T47D (cell line): ENCODE measurements around a stretch of chr14.

- RRBS: 2% methylated on average over 60 of the region's 112 CpGs
Observed at GRCh38 chr14:67514828-67515939, 17.9 kb upstream of the PLEKHH1 start.

DNA sequence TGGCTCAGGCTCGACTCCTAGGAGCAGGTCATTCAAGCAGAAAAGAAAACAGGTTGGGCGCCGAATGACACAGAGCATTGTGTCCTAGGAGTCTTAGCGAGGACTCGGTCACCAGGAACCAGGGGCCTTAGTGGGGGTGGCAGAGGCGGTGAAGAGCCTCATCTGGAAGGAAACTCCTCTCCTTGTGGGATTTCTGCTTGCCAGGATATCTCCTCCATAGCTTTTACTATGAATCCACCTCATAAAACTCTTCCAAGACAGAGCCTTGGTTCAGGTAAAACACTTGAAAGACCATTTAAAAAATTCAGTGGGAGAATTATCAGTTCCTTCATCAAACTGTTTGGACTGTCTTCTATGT, 699 bp downstream of the PLEKHH1 start:
- RRBS: no CpG with 5 or more reads among the region's 6 CpGs

DNA sequence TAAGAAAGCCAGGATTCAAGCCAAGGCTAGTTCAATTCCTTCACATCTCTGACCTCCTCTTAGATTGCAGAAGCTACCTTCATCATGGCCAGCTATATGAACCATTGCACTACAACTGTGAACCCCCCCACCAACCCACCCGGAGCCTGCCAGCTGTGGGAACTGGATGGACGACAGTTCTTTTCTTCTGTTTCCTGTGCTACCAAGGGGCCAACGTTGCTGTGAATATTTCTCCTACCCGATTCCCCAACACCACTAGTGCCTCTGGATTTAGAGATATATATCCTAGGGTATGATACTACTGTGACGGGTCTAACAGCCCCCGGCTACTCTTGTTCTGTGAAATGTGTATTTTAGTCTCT, 13.1 kb downstream of the PIGH start:
- RRBS: no CpG with 5 or more reads among the region's 6 CpGs

GRCh38 chr14:67653480-67654218, 20.8 kb downstream of the VTI1B start:
- RRBS: no CpG with 5 or more reads among the region's 5 CpGs

DNA sequence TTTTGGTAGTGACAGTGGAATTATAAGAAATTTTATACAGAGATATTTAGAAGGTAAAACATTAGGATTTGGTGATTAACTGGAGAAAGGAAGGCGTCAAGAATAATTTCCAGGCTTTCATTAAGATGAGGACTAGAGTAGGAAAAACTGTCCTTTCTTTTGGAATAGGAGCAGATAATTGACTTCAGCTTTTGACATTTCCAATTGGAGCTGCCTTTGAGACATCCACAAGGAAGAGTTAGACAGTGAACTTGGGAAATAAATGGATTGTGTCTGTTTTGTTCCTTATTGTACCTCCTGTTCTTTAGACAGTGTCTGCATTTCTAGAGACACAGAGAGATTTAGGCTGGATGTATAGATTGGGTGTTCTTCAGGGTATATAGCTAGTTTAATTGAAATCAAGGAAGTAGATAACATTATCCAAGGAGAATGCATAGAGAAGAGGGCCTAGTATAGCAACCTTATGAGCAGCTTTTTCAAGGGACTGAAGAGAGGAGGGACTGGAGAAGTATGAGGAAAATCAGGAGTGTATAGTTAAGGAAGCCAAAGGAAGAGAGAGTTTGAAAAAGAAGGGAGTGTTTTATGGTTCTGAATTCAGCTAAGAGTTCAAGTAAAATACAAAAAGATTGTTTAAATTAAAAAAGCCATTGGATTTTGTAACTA, 265.5 kb downstream of the RAD51B start:
- RRBS: no CpG with 5 or more reads among the region's 1 CpG

DNA sequence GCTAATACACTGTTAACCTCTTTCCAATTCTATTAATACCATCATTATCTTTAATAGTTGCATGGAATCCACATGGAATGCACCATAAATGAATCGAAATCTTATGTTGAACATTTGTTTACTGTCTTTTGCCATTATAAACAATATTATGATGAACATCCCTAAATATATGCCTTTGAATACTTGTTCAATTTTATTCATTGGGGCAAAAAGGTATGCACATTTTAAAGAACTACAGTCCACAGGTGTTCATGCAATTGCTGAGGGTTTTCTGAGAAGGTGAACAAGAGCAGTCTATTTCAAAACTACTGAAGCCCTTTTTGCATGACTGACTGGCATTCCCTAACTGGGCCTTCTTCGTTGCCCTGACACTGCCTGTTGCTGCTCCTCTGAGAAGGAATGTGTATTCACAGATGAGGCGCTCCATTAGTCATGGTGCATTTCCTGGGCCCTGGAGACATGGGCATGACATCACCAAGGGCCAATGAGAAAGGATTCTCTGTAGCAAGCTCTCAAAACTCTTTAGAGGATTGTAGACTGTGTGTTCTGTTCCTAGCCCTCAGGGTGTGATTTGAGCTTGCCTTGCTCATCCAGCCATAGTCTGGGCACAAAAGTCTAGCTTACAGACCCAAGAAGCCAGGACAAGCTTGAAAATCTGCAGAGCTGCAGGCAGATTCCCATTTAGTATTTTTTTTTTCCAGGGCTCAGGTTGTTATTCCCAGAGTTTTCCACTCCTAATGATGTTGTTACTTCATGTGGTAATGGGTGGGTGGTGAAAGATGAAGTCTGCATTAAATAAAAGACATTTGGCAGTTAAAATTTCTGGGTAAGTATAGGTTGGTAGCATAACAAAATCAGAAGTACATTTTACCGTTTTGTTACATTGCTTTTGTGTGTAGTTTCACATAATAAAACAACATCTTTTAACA, 318.1 kb downstream of the RAD51B start:
- RRBS: no CpG with 5 or more reads among the region's 4 CpGs

GRCh38 chr14:68232196-68233142, 412.9 kb downstream of the RAD51B start:
- RRBS: no CpG with 5 or more reads among the region's 2 CpGs

- RRBS: no CpG with 5 or more reads among the region's 1 CpG
Observed at GRCh38 chr14:68268701-68269129, 449.1 kb downstream of the RAD51B start.

- RRBS: no CpG with 5 or more reads among the region's 10 CpGs
Observed at GRCh38 chr14:68377195-68378021, 415.5 kb downstream of the ZFP36L1 start.

DNA sequence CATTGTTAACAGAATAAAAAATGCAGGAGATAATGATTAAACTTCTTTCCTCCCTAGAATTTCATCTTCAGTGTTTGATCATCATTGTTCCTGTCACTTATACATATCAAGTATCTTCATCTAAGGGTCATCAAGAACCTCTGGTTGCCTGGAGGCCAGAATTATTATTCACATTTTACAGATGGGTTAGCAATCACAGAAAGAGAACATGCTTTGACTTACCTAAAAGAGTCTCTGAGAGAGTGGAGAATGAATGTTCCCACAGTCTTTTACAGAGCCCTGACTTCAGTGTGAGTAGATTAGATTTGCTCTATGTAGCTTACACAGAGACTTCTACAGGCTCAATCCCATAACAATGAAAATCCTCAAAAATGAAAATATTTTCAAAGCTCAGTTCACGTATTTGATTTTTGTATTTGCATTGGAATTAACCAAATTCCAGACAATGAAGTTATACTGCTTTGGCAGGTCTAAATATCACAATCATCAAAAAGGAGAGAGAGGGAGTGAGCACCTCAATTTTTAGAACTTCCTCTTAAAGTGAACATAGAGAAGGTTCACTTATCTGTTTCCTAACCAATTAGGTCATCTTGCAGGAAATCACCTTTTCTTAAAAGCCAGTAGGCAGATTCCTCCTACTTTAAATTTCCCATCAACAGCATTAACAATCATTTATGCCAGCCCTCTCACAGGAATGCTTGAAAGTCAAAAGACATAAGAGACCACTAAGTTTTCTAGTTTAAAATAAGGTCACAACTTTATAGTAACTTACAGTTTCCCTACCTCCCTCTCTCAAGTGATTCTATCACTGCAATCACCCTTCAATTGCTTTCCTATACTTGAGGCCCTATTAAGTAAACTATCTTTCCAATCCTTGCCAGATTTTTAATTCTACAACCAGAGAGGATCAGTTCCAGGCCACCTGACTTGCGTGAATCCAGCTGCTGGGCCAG, 388.8 kb downstream of the ZFP36L1 start:
- RRBS: no CpG with 5 or more reads among the region's 2 CpGs

DNA sequence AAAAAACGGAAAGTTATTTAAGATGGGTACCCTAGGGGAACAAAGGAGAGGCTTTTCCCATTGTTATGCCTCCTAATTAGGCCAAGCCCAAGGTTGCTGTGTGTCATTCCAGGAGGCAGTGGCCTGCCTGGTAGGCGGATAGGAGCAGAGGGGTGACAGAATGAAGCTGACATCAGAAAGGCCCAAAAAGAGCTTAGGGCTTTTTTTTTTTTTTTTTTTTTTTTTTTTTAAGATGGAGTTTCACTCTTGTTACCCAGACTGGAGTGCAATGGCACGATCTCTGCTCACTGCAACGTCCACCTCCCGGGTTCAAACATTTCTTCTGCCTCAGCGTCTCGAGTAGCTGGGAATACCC, 342.9 kb downstream of the ZFP36L1 start:
- RRBS: no CpG with 5 or more reads among the region's 7 CpGs

- RRBS: no CpG with 5 or more reads among the region's 8 CpGs
Observed at GRCh38 chr14:68458876-68459620, 333.8 kb downstream of the ZFP36L1 start.

DNA sequence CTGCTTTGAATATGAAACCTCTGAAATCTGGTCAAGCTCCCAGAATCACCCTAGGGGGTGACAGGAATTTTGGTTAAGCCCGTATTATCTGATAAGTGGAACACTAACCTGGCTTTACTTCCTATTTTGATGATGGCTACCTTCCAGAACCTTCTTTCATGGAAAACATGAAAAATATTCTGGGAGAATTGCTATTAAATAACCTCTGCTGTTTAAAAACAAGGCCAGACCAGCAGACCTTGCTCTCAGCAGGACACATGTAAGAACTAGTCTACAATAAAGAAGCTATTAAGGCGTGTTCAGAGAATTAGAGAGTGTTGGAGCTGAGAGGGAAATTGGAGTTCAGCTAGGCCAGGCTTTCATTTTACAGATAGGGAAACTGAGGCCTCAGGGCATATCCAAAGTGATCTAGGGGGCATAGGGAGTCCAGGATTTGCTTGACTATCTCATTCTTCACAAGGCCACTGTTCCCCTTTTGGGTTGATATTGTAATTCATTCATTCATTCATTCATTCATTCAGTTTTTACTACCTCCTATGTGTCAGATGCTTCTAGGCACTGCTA, 281.4 kb downstream of the ZFP36L1 start:
- RRBS: no CpG with 5 or more reads among the region's 2 CpGs

DNA sequence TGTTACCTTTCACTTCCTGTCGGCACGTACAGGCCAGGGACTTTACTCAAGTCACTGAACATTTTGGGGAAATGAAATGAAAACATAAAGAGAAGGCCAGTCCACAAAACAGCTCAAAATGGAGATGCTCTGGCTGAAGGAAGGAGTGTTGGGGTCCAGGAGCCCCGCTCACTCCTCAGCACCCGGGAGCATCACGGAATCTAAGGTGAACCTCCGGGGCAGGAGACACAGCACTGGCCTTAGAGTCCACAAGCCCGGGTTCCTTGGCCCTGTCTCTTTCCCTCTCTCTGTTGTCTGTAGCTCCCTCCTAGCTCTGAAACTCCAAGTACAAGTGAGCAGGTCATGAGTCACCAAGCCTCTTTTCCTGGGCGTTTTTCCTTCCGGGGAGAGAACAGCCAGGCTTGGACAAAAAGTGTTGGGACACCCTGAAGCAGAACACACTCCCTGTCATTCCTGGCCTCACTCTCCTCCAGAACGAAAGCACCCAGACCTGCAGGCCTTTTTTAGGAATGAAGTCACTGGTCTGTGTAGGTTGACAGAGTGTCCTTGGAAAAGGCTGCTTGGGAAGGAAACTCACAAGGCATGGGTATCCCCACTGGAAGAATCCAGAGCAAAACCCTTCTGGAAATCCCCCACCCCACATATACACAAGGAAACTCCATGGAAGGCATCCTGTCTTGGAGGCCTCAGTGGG, 245.4 kb downstream of the ZFP36L1 start:
- RRBS: 81% methylated on average over 2 of the region's 10 CpGs

DNA sequence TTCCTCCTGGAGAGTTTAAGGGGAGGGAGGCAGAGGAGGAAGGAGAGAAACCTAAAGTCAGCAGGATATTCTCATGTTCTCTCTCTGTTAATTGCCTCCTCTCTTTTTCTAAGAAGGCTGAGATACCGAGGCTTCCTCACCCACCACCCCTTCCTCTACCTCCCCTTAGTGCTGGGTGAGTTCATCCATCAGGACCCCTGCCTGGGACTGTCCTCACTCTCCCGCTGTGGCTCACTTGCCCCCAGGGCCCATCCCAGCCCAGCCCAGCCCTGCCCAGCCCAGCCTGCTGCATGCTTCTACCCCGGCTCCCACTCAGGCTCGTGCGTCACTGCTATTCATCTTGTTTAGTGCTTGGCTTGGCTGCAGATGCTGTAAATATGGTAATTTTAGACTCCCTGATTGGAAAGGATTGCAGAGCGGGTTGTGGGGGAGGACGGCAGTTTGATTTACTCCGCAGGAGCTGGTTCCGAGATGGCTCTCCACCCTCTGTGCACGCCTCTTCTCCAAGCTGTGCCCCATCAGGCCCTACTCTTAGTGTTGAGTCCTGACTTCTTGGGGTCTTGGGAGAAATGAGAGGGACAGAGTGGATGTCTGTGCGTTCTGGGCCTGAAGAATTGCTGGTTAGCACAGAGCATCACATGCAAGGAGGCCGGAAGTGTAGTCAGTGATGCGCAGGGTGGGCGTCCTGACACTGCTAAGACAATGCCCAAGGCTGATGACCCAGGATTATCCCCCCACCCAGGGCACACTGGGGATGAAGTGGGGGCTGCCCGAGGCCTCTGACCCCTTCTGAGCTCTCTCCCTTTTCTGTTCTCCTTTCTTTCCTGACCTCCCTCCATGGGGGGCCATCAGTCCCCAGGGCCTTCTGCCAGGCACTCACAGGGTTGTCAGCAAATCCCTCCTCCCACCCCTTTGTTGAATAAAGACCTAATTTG, 244.6 kb downstream of the ZFP36L1 start:
- RRBS: no CpG with 5 or more reads among the region's 15 CpGs

DNA sequence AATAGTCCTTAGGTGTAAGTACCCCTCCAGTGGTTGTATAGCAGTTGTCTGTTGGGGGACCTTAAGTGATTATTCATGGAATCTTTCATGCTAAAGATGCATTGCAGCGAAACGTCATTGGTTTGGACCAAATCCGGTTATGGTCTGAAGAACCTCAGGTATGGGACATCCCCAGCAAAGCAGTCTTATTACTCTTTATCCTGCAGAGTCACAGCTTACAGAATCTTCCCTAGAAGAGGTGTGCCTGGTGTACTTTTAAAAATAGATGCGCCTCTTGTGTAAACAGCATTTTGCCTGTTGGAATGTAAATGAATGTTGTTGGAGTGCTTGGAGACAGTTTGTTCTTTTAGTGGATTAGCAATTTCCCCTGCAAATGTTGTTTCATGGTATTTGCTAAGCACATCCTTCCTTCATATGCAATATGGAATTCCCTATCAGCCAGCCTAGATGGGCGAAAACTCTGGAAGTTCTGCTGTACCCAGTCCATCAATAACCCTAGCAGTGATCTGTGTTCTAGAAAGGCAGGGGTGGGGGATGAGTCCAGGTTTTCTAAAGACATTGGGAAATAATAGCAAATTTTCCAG, 242.5 kb downstream of the ZFP36L1 start:
- RRBS: no CpG with 5 or more reads among the region's 5 CpGs

GRCh38 chr14:68550856-68551779, 241.7 kb downstream of the ZFP36L1 start:
- RRBS: no CpG with 5 or more reads among the region's 7 CpGs

DNA sequence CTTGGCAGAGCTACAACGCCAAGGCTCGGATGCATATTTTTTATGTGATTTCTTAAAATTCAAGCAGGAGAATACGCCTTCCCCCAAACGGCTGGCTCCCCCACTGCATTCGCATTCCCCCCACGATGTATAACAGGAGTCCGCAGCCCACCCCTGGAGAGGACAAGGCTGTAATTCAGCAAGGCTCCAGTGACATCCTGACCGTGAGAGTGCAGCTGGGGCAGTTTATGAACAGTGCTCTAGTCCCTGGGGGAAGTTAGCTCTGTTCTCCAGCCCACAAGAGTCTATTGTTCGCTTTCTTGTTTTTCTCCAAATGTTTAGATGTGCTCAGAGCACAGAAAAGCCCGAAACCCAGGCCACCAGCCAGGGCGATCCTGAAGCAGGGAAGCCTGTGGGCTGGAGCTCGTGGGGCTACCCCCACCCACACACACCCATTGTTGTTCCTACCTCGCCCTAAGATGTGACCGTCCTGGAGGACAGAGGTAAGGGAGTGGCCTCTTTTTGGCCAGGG, 159.5 kb downstream of the ZFP36L1 start:
- RRBS: no CpG with 5 or more reads among the region's 14 CpGs

DNA sequence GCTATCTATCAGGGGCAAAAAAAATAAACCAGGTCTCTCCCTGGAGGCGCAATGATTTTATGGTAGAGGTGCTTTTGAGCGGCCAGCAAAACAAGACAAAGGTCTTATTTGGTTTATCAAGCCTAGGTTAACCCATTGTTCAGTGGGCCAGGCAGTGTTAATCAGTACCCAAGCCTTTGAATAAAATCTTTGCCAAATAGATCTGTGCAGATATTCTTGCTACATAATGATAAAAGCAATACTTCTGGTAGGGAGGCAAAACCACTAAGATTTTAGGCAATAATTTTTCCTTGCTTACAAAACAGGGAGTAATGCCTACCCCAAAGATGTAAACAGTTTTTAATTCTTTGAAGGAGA, 69.6 kb downstream of the ZFP36L1 start:
- RRBS: no CpG with 5 or more reads among the region's 2 CpGs

DNA sequence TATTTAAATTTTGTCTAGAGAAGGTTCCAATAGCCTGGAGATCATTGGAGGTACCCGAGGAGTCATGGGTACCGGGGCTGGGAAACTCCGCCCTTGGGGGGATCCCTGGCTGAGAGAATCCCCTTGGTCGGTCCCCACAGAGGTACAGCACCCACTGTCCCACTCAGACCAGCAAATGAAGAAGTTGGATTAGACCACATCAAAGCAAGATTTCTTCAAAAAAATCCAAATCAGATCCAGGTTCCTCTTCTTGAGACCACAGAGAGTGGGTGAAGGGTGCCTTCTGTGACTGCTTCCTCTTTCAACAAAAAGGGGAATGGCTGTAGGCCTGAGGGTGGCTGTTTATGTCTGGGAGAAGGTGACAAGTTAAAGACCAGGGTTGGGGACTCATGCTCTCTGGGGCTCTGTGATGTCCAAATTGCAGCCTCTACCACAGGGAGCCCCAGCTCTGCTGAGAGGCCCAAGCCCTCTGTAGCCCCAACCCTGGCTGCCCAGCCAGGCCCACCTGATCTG, 51.0 kb downstream of the ZFP36L1 start:
- RRBS: no CpG with 5 or more reads among the region's 4 CpGs